AG04450 (cell line): Measurements from ENCODE around the genes TBX10 and LRP5.

- CAGE, long polyA plus RNA = no peak
- RRBS = 95% methylated on average over 4 of the region's 12 CpGs
These were observed 1.6 kb downstream of the NDUFV1 start for GRCh38 chr11:67608247-67608874.

GRCh38 chr11:67619770-67620324 is 9.9 kb downstream of the NUDT8 start:
- CAGE, long polyA plus RNA = no peak
- RRBS = no CpG with 5 or more reads among the region's 18 CpGs

GRCh38 chr11:67639639-67640075 is at the start of gene TBX10:
Gene TBX10 (minus strand): TSS chr11:67639763.
- CAGE, long polyA plus RNA = no peak
- RRBS = 6% methylated on average over 1 of the region's 17 CpGs

GRCh38 chr11:68031115-68031434 is 594 bp downstream of the NDUFS8 start:
- CAGE, long polyA plus RNA = no peak
- RRBS = no CpG with 5 or more reads among the region's 10 CpGs

DNA sequence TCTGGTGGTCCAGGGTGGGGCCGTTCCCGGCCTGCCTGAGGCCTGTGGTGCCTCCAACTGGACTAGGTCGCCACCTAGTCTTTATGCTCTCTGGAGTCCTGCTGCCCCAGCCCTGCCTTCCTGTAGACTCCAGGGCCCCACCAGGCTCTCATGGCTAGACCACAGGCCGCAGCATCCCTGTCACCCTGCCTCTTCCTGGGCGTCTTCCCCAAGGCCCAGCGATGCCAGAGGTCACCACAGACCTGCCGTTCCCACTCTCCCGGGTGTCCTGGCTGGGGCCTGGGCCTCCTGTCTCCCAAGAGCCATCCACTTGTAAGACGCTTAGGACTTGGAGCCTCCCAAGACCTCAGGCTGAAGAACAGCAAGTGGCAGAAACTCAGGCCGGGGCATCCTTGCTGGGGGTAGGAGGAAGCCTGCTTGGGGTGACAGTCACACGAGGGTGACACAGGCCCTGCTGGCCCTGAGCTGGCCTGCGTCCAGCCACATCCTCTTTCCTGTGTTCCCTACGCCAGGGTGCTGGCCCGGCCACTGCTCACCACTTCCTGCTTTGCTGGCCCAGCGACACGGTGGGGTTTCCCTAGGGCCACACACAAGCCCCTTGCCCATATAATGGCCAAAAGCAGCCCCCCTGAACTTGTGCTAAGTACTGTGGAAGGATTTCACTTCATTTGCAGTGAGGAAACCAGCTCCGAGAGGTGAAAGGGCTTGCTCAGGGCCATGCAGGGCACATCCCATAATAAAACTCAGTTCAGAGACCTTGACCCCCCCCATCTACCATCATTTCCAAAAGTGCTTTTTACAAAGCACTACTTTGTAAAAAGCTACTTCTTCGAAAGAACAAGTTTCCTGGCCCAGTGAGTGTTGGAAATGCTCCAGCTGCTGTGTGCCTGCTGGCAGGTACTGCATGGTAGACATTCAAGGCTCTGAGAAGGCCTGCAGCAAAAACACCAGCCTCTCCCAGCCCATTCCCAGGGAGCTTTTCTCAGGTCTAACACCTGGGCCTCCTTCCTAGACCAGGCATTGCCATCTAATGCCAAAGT is 1.8 kb upstream of the TCIRG1 start:
- CAGE, long polyA plus RNA = no peak
- RRBS = 80% methylated on average over 1 of the region's 18 CpGs

- CAGE, long polyA plus RNA = no peak
- RRBS = no CpG with 5 or more reads among the region's 10 CpGs
These were observed 23.7 kb downstream of the TCIRG1 start for GRCh38 chr11:68062295-68063214.

DNA sequence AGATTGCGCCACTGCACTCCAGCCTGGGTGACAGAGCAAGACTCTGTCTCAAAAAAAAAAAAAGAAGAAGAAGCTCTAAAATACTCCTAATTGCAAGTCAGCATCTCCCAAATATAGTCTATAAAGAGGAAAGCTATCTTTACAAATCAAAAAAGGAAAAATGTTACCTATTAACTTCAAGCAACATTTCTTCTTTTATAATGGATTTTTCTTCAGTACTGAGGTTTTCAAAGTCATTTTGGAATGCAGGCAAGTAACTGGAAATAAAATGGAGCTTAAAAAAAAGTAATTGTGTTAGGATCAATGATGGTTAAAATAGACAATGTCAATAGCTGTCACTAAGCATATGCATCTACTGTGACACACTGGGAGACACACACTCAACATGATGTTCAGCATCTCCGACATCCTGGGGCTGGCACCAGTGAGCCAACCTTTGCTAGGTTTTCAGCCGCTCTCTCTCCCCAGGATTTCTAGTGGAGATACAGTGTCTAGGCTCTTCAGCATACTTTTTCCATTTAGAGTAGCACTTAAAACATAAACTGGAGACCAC is 25.6 kb downstream of the TCIRG1 start:
- CAGE, long polyA plus RNA = no peak
- RRBS = no CpG with 5 or more reads among the region's 3 CpGs

DNA sequence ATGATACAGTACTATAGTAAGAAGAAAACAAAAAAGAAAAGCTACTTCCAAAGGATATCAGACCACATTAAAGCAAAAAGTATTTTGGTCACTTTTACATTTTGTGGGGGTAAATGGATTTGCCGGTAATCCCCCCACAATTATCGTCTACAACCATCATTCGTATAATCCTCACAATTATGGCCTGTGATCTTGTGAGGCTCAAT is 37.1 kb downstream of the TCIRG1 start:
- CAGE, long polyA plus RNA = no peak
- RRBS = no CpG with 5 or more reads among the region's 3 CpGs

DNA sequence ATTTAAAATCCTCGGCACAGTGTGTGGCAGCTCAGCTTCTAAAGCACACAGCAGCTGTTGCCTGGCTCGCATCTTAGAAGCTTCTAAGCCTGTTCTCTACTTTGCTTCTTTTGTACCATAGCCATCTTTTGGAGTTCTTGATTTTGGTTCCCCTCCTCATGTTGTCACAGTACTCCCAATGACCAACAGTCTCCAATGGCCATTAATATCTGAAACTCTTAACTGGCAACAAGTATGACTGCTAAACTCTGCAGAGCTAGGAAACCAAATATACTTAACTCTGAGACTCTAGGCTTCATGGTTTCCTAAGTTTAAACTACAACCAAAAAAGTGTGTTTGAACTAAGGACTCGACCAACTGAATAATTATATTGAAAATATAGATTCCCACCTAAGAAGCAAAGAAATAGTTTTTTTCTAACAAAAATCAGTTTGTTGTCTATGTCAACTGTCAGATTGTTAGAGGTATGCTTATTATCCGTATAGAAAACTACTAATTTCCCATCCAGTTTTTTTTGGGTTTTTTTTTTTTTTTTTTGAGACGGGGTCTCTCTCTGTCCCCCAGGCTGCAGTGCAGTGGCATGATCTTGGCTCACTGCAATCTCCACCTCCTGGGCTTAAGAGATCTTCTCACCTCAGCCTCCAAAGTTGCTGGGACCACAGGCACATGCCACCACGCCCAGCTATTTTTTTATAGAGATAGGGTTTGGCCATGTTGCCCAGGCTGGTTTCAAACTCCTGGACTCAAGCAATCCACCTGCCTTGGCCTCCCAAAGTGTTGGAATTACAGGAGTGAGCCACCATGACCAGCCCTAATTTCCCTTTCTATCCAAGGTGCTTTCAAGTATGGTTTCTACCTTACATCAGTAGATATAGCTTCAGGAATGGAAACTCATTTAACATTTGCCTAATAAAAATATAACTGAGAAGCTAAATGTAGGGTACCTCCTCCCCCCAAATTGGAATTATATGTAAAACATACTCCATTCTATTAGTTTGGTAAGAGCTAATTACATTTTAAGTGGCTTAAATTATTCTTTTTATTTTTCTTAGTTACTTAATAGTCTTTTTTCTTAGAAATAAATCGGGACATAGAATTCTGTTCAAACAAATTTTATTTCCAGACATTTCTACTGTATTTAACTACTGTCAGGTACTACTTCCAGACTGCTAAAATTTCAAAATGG is 28.3 kb downstream of the CHKA start:
- CAGE, long polyA plus RNA = no peak
- RRBS = no CpG with 5 or more reads among the region's 7 CpGs

GRCh38 chr11:68099296-68100011 is 21.7 kb downstream of the CHKA start:
- CAGE, long polyA plus RNA = no peak
- RRBS = no CpG with 5 or more reads among the region's 9 CpGs

GRCh38 chr11:68150063-68150503 is 28.9 kb upstream of the CHKA start:
- CAGE, long polyA plus RNA = no peak
- RRBS = no CpG with 5 or more reads among the region's 8 CpGs

DNA sequence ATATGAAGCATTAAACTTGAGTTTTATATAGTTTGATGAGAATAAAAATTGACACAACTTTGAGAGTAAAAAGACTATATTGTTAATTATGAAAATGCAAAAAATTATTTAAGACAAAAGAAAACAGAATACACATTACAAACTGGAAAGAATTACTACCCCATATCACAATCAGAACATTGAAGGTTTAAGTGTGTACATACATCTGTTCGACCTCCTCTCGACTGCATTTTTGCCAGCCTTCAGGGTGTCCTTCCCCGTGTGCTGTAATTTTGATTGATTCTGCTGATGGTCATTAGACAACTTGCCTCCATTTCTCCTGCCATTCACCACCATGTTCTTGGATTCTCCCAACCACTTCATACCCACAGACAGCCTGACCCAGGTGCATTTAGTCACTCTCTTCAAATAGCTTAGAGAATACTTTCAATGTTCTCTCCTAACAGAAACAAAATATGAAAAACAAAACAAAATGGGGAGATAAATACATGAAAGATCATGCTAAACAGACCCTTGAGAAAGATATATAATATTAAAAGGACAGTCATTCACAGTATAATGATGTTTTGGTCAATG is 23.3 kb downstream of the KMT5B start:
- CAGE, long polyA plus RNA = no peak
- RRBS = no CpG with 5 or more reads among the region's 3 CpGs

- CAGE, long polyA plus RNA = no peak
- RRBS = no CpG with 5 or more reads among the region's 14 CpGs
These were observed 1.6 kb upstream of the KMT5B start for GRCh38 chr11:68214665-68215089.

- CAGE, long polyA plus RNA = no peak
- RRBS = 53% methylated on average over 4 of the region's 26 CpGs
These were observed 14.0 kb upstream of the LRP5 start for GRCh38 chr11:68298146-68299084.

- CAGE, long polyA plus RNA = start-site peak on the plus strand at chr11:68312538-68312647, 44 and 18 reads in 2 replicates
- RRBS = 2% methylated on average over 48 of the region's 122 CpGs
These were observed at the start of gene LRP5 for GRCh38 chr11:68312053-68312979. Gene LRP5 (plus strand): TSS chr11:68312591.

GRCh38 chr11:68313643-68314232 is 1.3 kb downstream of the LRP5 start:
- CAGE, long polyA plus RNA = no peak
- RRBS = no CpG with 5 or more reads among the region's 20 CpGs

- CAGE, long polyA plus RNA = no peak
- RRBS = no CpG with 5 or more reads among the region's 3 CpGs
These were observed 1.7 kb downstream of the LRP5 start for GRCh38 chr11:68314233-68314423.

GRCh38 chr11:68314450-68315502 is 2.4 kb downstream of the LRP5 start:
- CAGE, long polyA plus RNA = no peak
- RRBS = 13% methylated on average over 1 of the region's 30 CpGs

- CAGE, long polyA plus RNA = no peak
- RRBS = 78% methylated on average over 3 of the region's 27 CpGs
These were observed 18.8 kb downstream of the LRP5 start for GRCh38 chr11:68330781-68332078.

- CAGE, long polyA plus RNA = no peak
- RRBS = no CpG with 5 or more reads among the region's 3 CpGs
These were observed 25.6 kb downstream of the LRP5 start for GRCh38 chr11:68338014-68338273.